Kidney (tissue), 2 donors: ENCODE measurements around a stretch of chr1.

GRCh38 chr1:211366325-211366954, 39.8 kb downstream of the TRAF5 start:
- PRO-cap = no peak
- RRBS = no CpG with 5 or more reads among the region's 2 CpGs

GRCh38 chr1:211547873-211548537, 31.0 kb downstream of the SLC30A1 start:
- PRO-cap = no peak
- RRBS = no CpG with 5 or more reads among the region's 6 CpGs

GRCh38 chr1:211573054-211573820, 5.7 kb downstream of the SLC30A1 start:
- PRO-cap = no peak
- RRBS = no CpG with 5 or more reads among the region's 3 CpGs

DNA sequence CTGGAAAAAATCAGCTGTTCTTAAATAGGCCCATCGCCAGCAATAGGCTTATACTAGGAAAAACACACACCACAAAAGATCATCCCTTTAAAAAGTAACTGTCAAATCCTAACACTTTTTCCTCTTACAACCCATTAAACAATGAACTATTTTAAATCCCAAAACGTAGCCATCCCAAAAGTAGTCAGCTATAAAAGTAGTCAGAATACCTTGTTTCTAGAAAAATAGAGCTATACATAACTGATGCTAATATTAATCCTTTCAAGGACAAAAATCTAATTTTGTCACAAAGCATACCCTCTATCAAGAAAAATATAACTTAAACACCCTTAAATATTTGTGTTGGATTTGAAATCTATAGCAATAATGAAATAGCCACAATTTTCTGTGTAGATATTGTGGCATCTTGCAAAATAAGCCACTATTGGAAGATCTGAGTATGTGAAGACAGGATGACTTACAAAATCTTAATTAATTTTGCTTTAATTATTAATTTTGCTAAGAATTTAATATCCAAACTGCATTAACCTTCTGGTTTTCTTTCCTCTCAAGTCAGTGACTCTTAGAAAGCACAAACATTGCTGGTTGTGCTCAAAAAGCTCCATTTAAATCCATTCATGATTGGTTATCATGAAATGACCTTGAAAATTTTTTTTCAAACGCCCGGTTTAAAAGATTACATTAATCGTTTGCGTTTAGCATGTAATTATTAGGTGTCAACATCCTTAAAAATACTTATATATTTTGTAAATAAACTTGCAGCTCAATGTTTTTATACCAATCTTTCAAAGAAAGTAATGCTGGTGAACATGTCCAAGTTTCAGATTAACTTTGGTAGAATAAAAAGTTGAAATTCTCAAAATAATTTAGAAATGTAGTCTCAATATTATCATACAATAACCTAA, 4.9 kb downstream of the SLC30A1 start:
- PRO-cap = no peak
- RRBS = no CpG with 5 or more reads among the region's 6 CpGs

- PRO-cap = no peak
- RRBS = no CpG with 5 or more reads among the region's 6 CpGs
Observed at GRCh38 chr1:211592095-211592530, 13.2 kb upstream of the SLC30A1 start.

DNA sequence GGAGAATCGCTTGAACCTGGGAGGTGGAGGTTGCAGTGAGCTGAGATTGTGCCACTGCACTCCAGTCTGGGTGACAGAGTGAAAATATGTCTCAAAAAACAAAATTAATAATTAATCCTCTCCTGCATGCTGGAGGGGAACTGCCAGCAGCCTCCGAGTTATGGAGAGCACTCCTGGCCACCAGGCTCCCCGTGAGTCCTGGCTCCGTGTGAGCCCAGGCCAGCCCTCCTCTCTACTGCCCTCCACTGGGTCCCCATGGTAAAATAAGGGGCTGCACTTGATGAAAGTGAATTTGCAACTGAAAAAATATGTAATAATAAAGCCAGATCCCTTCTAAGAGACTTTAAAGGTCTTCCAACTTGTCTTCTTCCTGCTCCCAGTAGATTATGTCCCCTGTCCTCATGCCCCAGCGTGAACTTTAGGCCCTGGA, 26.4 kb downstream of the NEK2 start:
- PRO-cap = no peak
- RRBS = no CpG with 5 or more reads among the region's 5 CpGs

GRCh38 chr1:211723294-211723700, 47.9 kb upstream of the NEK2 start:
- PRO-cap = no peak
- RRBS = no CpG with 5 or more reads among the region's 5 CpGs

- PRO-cap = no peak
Observed at GRCh38 chr1:211761212-211761640, 69.3 kb downstream of the LPGAT1 start.

DNA sequence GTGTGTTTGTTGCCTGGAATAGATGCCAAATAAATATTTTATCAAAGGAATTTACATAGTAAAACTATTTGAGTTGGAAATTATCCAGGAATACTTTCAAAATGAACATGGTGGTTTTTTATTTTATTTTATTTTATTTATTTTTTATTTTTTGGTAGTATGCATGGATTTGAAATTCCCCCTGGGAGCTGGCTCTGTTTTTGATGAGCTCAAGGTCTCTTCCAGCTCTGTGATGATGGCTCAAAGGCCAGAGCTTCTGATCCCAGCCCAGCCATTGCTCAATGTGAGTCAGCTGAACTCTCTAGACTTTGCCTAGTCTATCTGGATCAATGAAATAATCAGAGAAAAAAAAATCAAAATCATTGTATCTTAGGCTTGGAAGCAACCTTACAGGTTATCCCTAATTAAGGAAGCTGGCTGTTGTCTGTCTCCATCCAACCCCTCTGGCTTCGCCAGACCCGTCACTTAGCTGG, 90.0 kb upstream of the LPGAT1 start:
- PRO-cap = no peak
- RRBS = no CpG with 5 or more reads among the region's 2 CpGs

GRCh38 chr1:212034670-212034885, 779 bp downstream of the INTS7 start:
- PRO-cap = no peak
- RRBS = no CpG with 5 or more reads among the region's 6 CpGs

DNA sequence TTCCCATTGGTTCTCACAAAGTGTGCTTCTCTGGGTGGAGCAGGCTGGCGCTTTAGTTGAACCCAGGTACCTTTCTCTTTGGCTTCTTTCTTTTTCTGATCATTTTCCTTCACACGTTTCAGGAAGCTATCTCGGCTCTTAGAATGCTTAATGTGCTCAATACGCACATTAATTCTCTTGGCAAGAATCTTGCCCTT, 15.9 kb downstream of the DTL start:
- PRO-cap = no peak
- RRBS = no CpG with 5 or more reads among the region's 4 CpGs

DNA sequence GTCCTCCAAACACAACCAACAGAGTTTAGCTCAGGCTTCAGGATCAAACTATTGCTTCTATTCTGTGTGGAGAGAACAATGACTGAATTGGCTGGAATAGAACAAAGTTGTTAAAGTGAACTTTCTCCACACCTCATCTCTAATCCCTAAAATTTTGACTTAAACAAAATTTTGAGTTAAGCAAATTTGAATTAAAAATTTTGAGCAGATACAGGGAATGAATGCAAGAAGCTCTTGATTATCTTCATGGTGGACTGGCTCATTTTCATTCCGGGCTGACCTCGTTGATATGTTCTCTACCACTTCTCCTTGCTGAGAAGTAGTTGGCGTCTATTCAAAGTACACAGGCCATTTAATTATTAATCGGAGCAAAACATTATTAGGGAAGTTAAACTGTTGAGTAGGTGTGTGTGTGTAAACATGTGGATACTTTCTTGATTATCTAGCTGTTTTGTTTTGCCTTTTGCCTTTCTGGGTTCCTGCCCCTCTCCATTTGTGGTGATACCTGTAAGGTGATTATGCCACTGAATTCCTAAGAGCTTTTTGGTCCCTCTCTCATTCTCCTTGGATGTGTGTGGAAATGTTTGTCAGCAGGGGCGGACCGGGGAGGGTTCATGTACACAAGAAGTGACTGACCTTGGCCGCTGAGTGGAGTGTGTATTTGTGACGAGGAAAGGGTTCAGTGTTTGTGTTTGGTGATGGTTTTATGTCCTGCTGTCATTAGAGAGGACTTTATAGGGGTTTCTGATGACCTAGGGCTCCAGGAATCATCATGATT, 56.7 kb upstream of the PPP2R5A start:
- PRO-cap = no peak
- RRBS = no CpG with 5 or more reads among the region's 8 CpGs

- PRO-cap = no peak
- RRBS = no CpG with 5 or more reads among the region's 13 CpGs
Observed at GRCh38 chr1:212283636-212284305, 1.4 kb upstream of the PPP2R5A start.

DNA sequence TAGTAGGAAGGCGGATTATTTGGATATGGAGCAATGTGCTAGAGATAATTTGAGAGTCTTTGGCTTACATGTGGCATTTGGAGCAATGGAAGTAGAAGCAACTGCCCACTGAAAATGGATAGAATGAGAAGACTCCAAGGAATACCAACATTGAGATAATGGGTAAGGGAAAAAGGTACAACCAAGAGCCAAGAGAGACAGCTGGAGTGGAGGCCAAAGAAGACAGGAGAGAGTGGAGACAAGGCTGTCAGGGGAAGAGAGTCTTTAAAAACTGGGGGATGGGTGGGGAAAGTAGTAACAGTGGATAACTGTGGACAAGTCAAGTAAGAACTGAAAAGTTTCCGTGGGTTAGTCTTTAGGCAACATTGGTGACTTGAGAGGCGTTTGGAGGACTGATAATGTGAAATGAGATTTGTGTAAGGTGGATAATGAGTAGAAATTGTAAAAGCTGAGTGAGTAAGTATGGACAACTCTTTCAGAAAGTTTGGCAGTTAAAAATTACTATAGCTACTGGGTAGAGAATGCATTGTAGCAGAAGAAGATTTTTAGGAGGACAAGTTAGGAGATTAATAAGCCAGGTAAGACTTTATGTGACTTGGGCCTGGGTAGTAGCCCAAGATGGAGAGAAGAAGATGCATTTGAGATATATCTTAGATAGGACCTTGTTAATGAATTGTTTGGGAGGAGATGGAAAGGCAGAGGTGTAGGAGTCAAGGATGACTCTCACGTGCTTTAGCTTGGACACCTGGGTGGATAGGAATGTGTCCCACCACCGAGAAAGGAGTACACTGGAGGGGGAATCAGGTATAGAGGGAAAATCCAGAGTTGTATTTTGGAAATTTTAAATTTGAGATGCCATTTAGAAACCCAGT, 10.5 kb downstream of the PPP2R5A start:
- PRO-cap = no peak
- RRBS = no CpG with 5 or more reads among the region's 5 CpGs

- PRO-cap = no peak
- RRBS = no CpG with 5 or more reads among the region's 2 CpGs
Observed at GRCh38 chr1:212353163-212353657, 61.5 kb downstream of the PACC1 start.

- PRO-cap = no peak
- RRBS = 6% methylated on average over 4 of the region's 8 CpGs
Observed at GRCh38 chr1:212476972-212477595, 44.4 kb downstream of the NENF start.

DNA sequence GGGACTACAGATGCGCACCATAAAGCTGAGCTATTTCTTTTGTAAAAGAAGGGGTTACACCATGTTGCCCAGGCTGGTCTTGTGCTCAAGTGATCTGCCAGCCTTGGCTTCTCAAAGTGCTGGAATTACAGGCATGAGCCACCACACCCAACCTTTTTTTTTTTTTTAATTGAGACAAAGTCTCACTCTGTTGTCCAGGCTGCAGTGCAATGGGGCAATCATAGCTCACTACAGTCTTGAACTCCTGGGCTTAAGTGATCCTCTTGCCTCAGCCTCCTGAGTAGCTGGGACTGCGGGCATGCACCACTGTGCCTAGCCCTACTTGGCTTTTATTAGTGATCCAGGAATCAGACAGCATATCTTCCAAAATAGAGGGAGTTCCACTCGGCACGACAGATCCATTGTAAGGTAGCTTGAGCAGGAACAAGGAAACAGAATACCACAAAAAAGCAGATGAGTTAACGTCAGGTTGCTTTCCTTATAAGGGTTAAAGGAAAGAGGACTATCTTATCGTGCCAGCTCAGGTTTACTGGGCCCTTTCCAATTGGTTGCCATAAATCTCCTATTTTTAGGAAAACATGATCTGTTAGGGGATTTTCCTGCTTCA, 45.1 kb downstream of the NENF start:
- PRO-cap = no peak
- RRBS = no CpG with 5 or more reads among the region's 6 CpGs

GRCh38 chr1:212607912-212608621, 494 bp upstream of the ATF3 start:
- PRO-cap = bidirectional peak, plus-strand start at chr1:212608761, minus-strand start at chr1:212608292
- RRBS = 3% methylated on average over 16 of the region's 54 CpGs

DNA sequence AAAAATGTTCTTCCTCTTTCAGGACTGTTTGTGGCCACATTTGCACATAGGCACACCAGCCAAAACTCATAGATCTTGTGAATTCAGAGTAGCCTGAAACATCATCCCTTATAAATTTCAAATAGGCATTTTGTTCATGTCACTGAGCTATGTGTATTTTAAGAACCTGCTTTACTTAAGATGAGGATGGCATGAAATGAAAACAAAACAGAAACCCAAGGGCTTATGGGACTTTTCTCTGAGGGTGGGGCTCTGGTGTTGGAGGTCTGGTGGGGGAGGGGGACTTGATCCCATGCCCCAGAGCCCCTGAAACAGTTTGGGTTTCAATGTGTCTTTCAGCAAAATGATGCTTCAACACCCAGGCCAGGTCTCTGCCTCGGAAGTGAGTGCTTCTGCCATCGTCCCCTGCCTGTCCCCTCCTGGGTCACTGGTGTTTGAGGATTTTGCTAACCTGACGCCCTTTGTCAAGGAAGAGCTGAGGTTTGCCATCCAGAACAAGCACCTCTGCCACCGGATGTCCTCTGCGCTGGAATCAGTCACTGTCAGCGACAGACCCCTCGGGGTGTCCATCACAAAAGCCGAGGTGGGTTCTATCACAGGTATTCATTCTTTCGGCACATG, 6.2 kb downstream of the ATF3 start:
- PRO-cap = no peak
- RRBS = no CpG with 5 or more reads among the region's 9 CpGs

GRCh38 chr1:212615300-212615640, 6.7 kb downstream of the ATF3 start:
- PRO-cap = no peak
- RRBS = no CpG with 5 or more reads among the region's 8 CpGs